ENCODE measurements around the genes BET1L, IFITM5, ANO9, SCT and EPS8L2.

DNA sequence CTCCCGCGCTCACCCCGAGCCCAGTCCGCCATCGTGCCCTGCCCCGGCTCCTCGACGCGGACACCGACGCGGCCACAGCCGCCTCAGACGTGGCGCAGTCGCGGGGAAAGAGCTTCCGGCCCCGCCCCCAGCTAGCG lies at the start of gene BET1L:
BET1L (minus strand) TSS at position 110 of the 137 bp plus-strand sequence.
- RRBS, result 2% methylated on average over 19 of the region's 20 CpGs

GRCh38 chr11:209553-210156 lies 2.1 kb downstream of the RIC8A start:
- RRBS, result no CpG with 5 or more reads among the region's 17 CpGs

- RRBS, result no CpG with 5 or more reads among the region's 20 CpGs
Observed at GRCh38 chr11:248975-249700, 12.4 kb downstream of the PSMD13 start.

- RRBS, result no CpG with 5 or more reads among the region's 11 CpGs
Observed at GRCh38 chr11:287186-287568, 1.7 kb upstream of the PGGHG start.

GRCh38 chr11:288508-288884 lies 430 bp upstream of the PGGHG start:
- RRBS, result 1% methylated on average over 18 of the region's 42 CpGs

DNA sequence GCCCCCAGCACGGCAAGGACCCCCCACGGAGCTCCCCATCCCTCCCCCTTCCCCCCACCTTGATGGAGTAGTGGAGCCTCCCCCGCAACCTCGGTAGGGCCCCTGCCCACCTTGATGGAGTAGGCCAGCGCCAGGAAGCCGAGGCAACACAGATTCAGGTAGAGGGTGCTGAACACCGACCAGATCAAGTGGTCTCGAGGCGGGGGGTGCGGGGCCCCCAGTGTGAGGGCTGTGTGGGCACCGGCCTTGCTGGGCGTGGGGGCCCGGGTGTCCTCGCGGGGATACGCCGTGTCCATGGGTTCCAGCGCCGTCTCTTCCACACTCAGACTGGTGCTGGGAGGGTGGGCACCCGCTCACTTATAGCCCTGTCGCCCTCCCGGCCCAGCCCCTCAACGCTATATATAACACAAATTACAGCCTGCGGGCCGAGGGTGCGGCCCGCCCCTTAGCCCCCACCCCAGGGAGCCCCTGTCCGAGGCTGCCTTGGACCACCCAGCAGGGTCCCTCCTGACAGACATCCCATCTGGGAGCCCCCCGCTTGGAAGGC lies at the start of gene IFITM5:
IFITM5 (minus strand) TSS at position 332 of the 547 bp plus-strand sequence.
- RRBS, result no CpG with 5 or more reads among the region's 29 CpGs

DNA sequence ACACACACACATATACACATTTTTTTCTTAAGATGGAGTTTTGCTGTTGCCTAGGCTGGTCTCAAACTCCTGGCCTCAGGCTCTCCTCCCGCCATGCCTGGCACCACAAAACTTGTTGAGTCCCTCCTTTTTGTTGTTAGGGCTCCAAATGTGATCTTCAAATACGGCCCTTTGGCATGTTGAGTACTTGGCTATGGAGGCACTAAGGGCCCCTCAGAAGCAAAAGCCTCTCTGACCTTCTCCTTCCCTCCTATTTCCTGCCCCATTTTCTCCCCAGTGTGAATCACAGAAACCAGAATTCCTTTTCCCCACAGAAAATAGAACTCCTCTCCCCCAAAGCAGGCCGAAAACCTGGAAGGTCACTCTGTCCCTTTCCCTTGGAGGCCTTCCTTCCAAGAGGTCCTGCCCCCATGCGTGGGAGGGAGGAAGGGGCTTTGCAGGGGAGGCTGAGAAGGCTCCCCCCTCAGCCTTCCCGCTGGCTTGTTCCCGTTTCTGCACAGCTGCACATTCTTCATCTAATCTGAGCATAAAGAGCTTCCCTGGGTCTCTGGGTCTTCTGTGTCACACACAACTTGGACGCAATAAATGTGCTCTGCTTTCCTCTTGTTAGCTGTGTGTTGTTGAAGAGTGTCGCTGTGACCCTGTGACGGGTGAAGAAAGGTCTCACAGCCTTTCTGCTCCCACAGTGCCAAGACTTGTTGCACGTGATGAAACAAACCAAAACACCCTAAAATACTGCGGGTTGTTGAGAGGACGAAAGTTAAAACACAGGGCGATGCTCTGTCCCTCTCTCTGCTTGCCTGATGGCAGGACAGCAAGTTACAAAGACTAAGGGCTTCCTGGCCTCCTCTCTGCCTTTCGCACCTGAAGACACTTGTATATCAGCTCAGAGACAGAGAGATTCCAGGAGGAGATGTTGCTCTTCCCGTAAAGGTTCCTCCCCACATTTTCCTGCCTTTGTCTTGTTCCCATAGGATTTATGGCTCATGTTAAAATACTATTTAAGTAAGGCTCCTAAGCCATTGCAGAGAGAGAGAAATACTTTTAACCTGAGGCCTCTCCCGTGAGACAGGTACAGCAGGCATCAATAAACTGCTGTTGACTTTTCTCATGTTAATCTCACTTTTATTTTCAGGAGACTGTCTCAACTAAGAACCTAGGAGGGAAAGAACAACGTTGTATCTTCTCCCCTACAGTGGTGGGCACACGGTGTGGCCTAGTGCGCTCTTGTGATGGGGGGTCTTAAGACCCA lies 15.2 kb upstream of the IFITM3 start:
- RRBS, result no CpG with 5 or more reads among the region's 19 CpGs

DNA sequence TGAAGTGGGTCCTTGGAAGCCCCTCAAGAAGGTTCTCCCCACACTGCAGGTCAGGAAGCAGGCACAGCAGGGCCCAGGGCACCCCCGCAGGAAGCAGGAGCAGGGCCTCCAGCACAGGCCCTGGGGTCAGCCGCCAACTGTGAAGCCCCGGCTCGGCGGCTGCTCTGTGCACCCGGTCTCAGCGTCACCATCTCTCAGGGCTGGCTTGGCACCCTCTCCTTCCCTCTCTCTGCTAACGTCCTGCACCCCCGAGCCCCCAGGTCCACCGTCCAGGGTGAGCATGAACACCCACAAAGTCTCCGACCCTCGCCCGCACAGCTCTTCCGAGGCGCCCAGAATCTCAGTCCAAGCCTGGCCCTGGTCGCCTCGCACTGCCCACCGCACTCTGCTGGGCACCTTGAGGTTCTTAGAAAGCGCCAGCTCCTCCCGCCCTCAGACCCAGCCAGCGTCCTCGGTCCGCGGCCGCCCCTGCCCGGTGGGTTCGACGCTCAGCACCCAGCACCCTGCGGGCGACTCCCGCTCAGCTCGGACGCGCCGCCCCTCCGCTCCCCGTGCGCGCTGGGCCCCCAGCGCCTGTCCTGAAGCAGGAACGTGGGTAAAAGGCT lies 1.4 kb upstream of the SIGIRR start:
- RRBS, result no CpG with 5 or more reads among the region's 41 CpGs

- RRBS, result 7% methylated on average over 6 of the region's 31 CpGs
Observed at GRCh38 chr11:441817-442524, at the start of gene ANO9. TSS of gene ANO9 (minus strand) at chr11:442011.

- RRBS, result no CpG with 5 or more reads among the region's 51 CpGs
Observed at GRCh38 chr11:450786-451500, 864 bp downstream of the PTDSS2 start.

- RRBS, result no CpG with 5 or more reads among the region's 10 CpGs
Observed at GRCh38 chr11:544111-544548, 6.8 kb downstream of the LRRC56 start.

GRCh38 chr11:555813-556617 lies 4.5 kb downstream of the LMNTD2 start:
- RRBS, result 3% methylated on average over 64 of the region's 96 CpGs

DNA sequence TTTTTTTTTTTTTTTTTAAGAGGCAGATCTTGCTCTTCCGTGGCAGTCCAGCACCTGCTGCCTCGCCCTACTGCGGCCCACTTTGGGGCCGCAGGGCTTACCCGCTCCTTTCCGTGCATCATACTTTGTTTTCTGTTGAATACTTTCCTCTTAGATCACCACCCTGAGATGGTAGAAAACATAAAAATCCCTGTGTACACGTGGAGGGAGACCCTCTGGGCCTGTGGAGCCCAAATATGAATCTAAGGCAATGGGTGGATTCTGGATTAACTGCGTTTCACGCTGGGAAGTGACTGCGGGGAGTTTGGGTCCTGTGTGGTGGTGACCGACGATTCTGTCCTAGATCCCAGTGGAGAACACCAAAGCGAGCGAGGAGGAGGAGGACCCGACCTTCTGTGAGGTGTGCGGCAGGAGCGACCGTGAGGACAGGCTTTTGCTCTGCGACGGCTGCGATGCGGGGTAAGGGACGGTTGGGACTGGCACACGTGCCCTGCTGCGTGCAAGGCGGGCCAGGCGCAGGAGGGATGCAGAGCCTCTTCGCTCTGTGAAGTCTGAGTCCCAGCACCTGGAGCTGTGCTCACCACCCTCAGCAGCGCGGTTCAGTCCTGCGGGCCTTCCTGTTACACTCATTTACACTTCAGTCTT lies 16.1 kb downstream of the PHRF1 start:
- RRBS, result no CpG with 5 or more reads among the region's 31 CpGs

DNA sequence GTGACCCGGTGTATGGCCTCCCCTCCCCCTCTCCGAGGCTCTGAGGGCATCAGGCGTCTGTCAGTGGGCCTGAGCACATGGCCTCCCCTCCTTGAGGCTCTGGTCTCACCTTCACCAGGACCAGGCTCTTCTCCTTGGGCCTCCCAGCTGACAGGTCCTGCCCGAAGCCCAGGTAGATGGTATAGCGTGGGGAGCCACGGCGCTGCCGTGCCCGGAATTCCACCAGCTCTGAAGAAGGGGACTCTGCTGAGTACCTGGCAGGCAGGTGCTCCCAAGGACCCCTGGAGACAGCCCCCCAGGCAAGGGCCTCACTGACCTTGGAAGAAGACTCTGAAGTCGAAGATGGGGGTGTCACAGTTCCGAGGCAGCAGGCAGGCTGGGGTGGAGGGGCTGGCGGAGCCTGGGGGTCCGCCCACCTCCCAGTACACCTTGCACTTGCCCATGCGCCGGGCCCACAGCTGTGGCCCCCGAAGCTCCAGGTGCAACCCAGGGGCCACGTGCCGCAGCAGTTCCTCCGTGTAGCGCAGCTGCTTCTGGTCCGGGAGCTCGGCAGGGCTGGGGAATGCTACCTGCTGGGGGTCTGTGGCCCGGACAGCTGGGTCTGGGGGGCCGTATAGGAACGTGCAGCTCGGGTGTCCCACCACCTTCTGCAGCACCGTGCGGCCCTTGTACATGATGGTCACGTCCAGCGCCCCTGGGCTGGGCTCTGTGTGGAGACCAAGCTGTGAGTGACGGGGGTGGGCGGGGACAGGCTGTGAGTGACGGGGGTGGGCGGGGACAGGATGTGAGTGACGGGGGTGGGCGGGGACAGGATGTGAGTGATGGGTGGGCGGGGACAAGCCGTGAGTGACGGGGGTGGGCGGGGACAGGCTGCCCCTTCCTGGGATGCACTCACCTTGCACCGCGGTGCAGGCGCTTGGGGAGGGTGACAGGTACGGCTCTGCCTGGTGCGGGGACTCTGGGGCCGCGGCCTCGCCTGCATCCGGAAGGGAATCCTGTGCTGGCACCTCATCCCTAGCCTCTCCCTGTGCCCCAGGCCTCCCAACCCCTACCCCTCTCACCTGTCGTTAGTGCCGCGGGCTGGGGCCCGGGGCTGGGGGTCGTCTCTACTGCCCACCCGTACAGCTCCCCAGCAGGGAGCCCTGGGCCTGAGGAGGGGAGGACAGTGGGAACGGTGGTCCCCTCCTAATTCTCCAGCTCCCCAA lies 2.5 kb downstream of the IRF7 start:
- RRBS, result 75% methylated on average over 13 of the region's 56 CpGs

DNA sequence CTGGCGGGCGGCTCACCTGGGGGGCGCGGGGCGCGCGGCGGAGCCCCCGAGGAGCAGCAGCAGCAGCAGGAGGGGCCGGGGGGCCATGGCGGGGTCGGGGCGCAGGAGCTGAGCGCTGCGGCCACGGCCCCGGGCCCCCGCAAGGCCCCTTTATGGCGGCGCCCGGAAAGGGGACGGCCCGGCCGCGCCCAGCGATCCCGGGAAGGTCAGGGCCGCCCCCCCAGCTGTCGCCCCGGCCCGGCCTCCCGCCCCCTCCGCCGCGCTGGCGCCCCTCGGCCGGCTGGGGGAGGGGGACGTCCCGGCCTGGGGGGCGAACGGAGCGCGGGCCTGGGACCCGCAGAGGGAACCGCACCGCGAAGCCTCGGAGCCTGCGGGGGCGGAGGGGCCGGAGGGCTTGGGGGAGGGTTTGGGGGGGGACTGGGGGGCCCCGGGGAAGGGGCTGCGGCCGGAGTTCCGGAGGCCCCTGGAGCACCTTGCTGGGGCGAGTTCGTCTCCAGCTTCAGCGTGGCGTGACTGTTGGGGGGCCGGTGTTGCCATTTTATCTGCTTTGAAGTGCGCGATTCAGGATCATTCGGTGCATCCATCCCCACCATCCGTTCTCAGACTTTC lies at the start of gene SCT:
SCT (minus strand) TSS at position 125 of the 609 bp plus-strand sequence.
- RRBS, result 14% methylated on average over 40 of the region's 65 CpGs

GRCh38 chr11:705662-706310 lies at the start of gene EPS8L2:
TSS of gene EPS8L2 (plus strand) at chr11:706231.
- RRBS, result 14% methylated on average over 35 of the region's 68 CpGs

GRCh38 chr11:720323-721630 lies 14.7 kb downstream of the EPS8L2 start:
- RRBS, result 13% methylated on average over 26 of the region's 95 CpGs

DNA sequence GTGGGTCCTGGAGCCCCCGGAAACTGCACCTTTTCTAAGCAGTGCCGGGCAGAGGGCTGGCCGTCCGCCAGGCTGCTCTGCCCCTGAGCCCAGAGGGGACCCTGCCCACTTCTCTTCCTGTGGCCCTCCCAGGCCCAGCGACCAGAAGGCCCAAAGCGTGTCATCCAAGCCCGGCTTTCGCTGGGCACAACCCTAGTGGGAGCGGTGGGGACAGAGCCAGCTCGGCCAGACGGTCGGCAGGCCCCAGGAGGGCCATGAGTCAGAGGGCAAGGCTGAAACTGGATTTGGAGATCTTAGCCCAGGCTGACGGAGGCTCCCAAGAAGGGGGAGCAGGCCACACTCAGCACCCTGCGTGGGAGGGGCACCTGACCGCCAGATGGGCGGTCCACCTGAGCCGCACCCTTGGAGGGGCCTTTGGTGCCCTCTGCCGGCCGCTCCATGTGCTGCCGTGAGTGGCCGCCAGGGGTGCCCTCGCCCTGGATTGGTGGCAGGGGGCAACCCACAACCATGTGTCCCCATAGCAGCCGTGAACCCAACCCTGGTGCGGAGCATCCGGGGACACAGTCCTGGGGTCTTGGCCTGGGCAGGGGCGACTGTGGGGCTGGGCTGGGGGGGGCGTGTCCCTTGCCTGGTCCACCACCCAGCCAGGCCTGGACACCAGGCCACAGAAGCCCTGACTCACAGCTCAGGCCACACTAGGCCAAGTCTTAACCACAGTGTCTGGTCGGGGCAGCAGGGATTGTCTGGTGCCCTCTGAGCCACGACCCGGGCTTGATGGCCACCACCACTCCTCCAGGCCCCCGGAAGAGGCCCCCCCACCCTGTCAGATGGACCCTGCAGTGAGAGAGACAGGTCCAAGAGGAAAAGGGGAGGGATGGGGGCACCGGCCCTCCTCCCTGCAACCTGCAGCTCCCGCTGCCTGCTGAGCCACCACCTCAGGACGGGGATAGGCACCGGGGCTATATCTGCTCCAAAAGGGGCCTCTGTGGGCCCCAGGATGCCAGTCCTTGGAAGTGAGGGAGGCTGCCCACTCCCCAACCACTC lies 19.2 kb upstream of the TALDO1 start:
- RRBS, result 74% methylated on average over 5 of the region's 35 CpGs

DNA sequence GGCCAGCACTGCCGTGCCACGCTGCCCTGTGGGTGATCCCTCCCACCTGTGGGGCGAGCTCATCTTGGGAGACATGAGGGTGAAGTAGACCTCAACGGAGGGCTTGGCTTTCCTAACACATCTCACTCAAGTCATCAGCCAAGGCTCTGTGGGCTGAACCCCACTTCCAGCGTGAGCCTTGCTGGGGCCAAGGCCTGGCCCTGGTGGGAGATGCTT lies 13.4 kb downstream of the GATD1 start:
- RRBS, result no CpG with 5 or more reads among the region's 5 CpGs

GRCh38 chr11:764201-765336 lies 12.7 kb downstream of the GATD1 start:
- RRBS, result no CpG with 5 or more reads among the region's 23 CpGs